BE2C (cell line): ENCODE results near the genes FMO4 and SERPINC1.

- RRBS: no CpG with 5 or more reads among the region's 10 CpGs
Observed at GRCh38 chr1:171313704-171314284, at the start of gene FMO4. Gene FMO4, plus strand, starts transcription at chr1:171314183.

DNA sequence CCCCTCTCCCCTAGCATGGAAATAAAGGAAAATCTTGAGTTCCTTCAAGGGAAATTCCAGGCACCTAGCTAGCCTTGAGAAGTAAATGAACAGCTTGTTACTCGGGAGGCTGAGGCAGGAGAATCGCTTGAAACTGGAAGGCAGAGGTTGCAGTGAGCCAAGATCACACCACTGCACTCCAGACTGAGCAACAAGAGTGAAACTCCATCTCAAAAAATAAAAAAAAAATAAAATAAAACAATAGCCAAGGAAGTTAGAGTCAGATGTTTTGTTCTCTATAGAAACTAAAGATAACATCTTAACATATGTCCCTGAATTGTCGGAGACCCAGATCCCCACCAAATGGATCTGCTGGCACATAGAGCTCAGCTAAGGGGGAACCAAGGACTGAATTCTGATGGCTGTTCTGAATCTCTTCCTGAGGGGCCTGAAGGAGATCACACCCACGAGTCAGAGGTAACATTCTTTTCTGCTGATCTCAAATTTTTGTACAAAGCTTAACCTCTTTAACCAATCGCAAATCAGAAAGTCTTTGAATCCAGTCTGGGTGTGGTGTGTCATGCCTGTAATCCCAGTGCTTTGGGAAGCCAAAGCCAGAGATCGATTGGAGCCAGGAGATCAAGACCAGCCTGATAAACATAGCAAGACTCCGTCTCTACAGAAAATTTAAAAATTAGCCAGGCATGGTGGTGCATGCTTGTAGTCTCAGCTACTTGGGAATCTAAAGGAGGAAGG lies 63.0 kb upstream of the PRRC2C start:
- RRBS: no CpG with 5 or more reads among the region's 7 CpGs

DNA sequence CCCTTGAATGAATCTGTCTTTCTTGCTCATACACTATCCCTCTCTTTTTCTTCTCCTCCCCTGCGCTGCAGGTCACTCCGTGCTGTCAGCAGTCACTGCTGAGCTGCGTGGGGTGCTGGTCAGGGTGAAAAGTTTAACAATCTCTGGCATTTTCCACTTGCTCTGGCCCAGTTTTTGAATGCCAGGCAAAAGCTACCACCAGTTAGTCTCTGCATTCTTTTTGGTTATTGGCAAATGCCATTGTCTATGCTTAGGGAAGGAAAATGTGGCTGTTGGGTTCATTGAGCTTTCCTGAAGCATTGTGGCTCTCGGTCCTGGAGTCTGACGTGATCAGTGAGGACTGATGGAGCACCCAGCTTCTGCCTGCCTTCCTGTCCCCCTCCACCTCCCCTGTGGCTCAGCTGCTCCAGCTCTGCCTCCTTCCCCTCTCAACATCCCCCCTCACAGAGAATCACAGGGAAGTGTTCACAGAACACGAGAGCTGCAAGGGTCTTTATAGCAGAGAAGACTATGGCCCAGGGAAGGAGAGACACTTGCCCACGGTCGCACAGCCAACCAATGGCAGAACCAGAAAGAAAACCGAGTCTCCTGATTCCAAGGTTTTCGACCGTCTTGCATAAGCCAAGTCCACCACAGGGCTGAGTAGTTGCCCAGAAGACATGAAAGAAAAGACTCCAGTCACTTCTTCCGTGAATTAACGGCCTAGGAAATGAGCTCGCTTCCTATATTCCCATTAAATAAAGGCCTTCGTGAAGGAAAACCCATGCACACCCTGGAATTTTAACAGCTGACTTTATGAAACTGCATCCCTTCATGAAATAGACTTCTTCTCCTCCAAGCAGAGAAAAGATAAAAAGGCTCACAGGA lies 2.2 kb upstream of the MYOC start:
- RRBS: no CpG with 5 or more reads among the region's 15 CpGs

GRCh38 chr1:172143227-172143910 lies 277.1 kb upstream of the C1orf105 start:
- RRBS: no CpG with 5 or more reads among the region's 4 CpGs

GRCh38 chr1:172515843-172516312 lies 17.1 kb upstream of the SUCO start:
- RRBS: no CpG with 5 or more reads among the region's 1 CpG

- RRBS: no CpG with 5 or more reads among the region's 26 CpGs
Observed at GRCh38 chr1:172531999-172532717, 792 bp upstream of the SUCO start.

DNA sequence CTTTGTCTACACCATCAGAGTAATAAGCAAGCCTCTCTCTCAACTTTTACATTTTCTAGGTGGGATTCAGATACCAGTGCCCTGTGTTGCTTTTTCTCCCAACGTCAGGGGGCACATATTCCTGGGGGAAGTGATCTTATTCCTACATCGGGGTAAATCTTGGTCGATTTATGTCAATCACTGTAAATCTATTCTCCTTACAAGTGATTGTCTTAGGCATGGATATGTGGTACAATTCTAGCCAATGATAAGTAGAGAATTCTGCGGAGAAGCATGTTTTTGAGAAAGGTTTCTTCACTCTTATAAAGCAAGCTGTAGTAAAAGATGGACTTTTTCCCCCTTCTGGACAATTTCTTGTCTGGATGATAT lies 32.8 kb upstream of the FASLG start:
- RRBS: no CpG with 5 or more reads among the region's 4 CpGs

DNA sequence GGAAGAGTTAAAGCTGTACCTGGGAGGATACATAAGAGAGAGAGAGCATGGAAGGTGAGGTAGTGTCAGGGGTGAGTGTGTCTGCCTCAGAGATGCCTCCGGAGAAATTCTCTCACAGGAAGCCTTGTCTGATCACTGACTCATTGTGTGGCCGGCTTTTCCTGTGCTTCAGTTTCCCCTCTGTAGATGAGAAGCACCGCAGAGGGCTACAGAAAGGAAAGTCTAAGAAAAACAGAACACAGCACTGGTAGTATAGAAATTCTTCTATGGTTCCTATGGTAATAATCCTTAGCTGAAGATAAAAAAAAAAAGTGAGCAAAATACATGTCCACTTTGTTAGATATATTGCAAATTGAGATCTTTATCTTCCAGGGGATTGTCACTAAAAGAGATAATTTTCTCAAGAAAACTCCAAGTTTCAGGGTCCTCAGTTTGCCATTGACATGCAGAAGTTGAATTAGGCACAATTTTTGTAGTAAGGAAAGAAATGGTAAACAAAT lies 40.4 kb downstream of the FASLG start:
- RRBS: 26% methylated on average over 2 of the region's 3 CpGs

- RRBS: no CpG with 5 or more reads among the region's 1 CpG
Observed at GRCh38 chr1:173391077-173391902, 85.8 kb upstream of the PRDX6 start.

DNA sequence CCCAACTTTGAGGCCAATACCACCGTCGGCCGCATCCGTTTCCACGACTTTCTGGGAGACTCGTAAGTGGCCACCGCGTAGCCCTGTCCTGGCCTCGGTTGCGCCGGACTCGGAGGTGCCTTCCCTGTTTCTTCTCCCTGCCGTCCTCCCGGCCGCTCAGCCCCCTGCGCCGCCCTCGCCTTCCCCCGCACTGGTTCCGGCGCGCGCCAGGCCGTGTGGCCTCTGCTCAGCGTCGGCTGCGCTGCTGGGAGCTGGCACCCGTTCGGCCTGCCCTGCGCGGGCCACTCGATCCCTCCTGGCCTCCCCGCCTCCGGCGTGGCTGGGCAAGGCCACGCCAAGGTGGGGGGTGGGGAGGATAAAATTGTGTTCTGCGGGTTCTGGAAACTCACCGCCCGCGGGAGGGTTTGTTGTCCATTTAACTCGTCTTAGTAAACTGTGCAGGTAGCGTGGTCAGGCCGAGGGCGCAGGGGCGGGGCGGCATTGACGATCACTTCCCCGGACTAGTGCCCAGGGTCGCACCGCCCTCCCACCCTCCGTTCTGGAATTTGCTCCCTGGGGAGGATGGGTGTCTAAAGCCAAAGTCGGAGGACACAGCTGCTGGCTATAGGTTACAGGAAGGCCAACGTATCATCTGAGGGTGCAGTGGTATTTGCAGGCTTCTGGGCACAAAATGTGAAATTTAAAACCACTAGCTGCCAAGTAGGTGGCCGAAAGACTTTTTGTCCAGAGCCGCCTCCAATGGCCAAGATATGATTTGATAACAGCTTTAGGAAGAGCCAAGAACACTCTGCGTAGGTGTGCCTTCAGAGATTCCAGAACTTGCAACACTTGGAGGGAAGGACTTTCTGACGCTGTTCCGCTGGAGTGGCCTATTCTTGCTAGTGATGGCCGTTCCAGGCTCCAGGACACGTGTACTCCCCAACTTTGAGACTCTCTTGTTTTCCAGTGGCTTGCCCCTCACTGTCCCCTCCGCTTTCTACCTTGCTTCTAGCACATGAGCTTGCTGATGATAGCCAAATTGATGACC lies 609 bp downstream of the PRDX6 start:
- RRBS: 2% methylated on average over 11 of the region's 61 CpGs

DNA sequence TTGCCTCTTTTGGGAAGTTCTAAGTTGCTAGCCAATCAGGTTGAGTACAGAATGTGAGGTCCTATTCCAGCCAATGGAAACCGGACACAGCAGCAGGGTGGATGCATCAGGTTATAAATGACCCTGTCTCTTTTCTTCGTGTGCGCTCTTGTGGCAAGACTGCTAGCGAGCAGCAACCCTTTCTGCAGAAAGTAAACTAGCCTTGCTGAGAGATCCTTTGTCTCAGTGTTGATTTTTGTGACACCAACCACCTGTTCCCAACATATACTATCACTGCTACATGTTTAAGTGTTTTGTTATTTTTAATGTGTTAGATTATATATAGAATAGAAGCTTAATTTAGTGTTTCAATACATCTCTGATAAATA lies 7.6 kb downstream of the TEX50 start:
- RRBS: no CpG with 5 or more reads among the region's 4 CpGs

- RRBS: no CpG with 5 or more reads among the region's 2 CpGs
Observed at GRCh38 chr1:173717133-173717689, 2.4 kb downstream of the KLHL20 start.

DNA sequence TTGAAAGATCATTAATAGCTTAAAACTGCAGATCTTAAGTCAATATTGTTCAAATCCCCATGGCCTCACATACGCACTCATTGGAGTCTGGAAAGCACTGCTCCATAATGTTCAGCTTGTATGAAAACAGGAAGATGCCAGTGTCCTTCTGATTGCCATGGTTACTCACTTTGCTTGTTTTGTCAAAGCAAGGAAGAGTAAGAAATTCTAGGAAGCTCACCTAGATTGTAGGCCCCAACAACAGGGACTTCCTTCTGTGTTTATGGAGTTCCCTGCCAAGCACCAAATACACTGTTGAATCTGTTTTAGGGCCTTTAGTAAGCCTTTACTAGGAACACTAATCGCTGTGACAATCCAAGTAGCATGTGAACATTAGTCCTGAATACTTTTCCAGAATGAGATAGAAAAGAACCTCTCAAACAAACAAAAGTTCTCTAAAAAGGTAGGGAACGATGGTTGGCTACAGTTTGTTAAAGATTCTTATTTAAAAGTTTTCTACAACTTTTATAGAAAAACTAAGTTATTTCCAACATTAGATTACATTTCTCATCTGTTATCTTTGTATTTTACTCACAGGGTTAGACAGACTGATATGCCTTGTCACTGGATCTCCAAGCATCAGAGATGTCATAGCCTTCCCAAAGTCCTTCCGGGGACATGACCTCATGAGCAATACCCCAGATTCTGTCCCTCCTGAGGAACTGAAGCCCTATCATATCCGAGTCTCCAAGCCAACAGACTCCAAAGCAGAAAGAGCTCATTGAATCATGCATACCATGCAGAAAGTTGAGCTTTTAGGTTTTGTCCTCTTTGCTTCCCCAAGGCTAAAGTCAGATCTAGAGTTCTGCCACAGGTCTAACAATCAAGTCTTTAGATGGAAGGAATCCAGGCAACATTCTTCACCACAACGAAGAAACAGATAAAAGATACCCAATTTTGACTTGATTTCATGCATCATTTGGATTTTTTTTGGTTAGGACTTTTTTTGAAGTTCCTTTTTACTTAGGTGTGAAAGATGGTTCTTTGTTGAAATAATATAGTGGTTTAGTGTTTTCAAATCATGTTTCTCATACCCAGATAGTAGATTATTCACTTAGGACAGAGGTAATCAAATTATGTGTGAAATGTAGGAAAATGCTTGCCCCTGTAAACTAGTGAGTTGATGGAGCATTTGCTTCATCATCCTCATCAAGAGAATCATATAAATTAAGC lies 10.8 kb upstream of the ZBTB37 start:
- RRBS: no CpG with 5 or more reads among the region's 6 CpGs

GRCh38 chr1:173867936-173868132 lies 346 bp upstream of the ZBTB37 start:
- RRBS: no CpG with 5 or more reads among the region's 11 CpGs

DNA sequence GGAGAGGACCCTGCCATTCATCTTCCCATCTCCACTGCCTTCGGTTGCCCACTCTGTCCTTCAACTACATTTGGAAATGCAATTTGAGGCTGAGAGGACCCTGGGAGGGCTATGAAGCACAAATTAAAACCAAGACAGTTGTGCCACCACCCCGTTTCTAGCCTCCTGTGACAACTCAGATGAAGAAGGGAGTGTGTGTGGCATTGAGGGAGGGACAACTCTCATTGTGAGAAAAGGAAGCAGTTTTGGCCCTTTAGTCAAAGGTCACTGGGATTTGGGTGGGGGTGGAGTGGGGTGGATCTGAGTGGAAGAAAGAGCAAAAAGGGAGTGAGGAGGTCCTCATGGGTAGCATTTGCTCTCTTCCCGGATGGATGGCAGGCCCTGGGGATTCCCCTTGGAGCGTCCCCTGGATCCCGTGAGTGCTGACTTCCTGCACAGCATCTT lies 579 bp downstream of the SERPINC1 start:
- RRBS: no CpG with 5 or more reads among the region's 5 CpGs

GRCh38 chr1:173917178-173917585 lies at the start of gene SERPINC1:
Gene SERPINC1, minus strand, starts transcription at chr1:173917327.
- RRBS: no CpG with 5 or more reads among the region's 3 CpGs

GRCh38 chr1:173943210-173943975 lies 26.3 kb upstream of the SERPINC1 start:
- RRBS: no CpG with 5 or more reads among the region's 6 CpGs

DNA sequence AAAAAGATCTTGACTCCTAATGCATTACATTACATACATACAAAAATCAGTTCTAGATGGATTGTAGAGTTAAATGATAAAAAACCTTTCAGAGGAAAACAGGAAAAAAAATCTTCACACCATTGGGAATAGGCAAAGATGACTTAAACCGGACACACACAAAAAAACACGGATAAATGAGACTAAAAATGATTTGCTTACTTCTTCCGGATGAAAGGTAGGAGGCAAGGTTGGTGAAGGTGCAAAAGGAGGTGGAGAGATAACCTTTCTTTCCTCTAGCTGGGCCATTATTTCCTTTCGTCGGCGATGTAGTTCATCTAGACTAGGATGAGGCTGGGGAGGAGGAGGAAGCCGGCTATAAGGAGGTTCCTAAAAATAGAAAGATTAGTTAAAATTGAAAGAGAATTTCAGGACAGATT lies 43.8 kb upstream of the SERPINC1 start:
- RRBS: 75% methylated on average over 3 of the region's 7 CpGs

DNA sequence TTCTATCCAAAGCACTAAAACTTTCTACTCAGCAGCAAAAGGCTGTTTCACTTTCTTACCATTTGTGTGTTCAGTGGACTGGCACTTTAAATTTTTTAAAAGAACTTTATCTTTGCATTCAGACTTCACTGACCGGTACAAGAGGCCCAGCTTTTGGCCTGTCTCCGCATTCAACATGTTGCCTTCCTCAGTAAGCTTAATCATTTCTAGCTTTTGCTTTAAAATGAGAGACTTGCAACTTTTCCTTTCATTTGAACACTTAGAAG lies 31.2 kb downstream of the RABGAP1L start:
- RRBS: no CpG with 5 or more reads among the region's 2 CpGs